Skeletal muscle satellite cell (primary cell): ENCODE data around the genes BCAR1 and KARS1.

GRCh38 chr16:73149444-73149679 lies 101.4 kb upstream of the ZFHX3 start:
- CAGE, long polyA plus RNA, result no peak

DNA sequence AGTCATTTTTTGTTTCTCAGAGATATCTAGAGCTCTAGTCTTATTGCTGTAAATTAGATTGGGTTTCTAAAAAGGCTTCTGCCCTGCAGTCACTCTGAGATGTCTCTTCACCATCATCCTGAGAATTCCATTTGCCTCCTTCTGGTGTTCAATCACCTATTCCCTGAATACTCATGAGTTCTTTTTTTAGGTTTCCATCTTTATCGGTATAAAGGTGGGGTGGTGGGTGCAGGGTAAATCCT lies 511.3 kb upstream of the PSMD7 start:
- CAGE, long polyA plus RNA, result no peak

GRCh38 chr16:74297408-74297807 lies 794 bp downstream of the PSMD7 start:
- CAGE, long polyA plus RNA, result no peak

DNA sequence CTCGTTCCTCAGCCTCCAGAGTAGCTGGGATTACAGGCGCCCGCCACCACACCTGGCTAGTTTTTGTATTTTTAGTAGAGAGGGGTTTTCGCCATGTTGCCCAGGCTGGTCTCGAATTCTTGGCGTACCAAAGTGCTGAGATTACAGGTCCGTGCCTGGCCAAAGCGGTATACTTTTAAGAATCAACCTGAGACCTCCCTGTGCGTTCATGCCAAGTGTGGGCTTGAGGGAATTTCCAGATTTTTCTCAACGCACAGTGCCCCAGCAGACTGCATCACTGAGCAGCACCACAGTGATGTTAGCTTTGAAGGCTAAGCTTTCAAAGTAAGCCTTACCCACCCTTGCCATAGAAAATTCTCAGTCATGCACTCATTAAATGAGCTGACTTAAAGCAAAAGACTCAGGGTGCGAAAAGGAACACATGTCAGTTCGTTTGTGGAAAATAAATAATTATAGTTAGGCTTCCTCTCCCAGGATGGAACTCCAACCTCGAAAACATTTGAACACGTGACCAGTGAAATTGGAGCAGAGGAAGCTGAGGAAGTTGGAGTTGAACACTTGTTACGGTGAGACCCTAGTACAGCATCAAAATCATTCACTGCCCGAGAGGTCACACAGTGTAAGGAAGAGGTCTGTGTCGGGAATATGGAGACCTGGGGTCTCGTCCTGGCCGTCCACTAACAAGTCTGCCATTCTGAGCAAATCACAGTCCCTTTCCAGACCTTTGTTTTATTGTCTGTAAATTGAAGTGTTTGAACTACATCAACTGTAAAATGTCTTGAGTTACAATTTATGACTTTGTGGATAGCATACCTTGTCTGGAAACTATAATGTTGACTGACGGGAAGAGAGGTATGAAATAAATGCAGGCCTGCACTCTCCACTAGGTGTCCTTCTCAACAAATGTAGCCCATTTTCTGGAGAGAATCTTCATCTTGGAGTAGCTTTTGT lies 7.5 kb downstream of the PSMD7 start:
- CAGE, long polyA plus RNA, result no peak

DNA sequence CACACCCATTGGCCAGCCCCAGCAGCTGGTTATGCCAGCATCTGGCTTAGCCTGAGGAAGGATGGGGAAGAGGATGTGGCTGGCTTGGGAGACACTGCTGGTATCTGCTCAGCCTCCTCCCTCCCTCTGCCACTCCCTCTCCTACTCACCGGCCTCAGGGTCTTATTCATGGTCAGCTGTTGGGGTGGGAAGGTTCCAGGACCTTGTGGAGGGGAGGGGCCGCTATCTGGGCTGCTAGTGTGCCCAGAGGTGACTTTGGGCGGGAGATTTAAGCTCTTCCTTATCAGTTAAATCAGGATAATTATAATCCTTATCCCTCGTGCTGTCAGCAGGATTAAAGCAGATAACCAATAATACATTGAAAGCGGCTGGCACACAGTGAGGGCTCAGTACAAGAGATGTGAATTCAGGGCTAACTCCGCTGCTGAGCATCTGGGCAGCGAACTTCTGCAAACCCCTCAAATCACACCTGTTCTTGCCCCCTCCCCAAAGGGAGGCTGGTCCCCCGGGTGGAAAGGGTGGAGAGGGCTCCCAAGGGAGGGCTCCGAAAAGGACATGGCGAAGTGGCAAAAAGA lies 36.1 kb upstream of the MLKL start:
- CAGE, long polyA plus RNA, result no peak

DNA sequence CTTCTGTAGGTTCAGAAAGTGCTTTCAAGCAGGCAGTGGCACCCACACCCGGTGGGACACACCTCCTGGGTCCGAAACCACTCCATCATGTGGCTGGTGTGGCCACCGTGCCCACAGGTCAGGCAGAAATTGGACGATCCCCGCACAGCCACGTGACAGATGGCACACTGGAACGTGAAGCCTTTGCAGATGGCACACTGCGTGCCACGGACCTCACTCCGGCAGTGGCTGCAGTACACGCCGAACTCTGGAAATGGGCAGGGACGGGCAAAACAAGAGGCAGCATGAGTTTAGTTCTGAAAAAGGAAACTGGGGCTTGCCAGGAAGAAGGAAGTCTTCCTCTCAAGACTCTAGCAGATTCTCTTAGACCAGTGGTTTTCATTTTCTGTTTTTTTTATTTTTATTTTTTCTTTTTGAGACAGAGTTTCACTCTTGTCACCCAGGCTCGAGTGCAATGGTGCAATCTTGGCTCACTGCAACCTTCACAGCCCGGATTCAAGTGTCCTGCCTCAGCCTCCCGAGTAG lies 99.6 kb upstream of the FA2H start:
- CAGE, long polyA plus RNA, result no peak

DNA sequence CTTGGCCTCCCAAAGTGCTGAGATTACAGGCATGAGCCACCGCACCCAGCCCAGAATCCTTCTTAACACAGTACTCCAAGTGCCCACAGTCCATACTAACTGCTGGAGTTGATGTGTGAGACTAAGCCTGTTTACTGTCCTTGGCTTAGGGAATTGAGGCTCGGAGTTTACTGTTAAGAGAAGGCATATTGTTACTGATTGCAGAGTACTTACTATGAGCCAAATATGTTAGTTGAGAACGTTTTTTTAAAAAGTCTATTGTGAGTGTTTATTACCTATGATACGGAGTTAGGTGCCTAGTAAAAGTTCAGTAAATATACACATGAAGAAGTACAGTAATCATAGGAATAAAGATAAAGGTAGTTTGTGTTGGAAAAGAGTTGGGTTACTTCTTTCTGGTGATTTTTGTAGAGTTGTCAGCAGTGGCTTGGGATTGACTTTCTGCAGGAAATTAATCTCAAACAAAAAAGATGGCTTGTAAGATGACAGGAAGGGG lies 25.3 kb downstream of the ZNRF1 start:
- CAGE, long polyA plus RNA, result no peak

DNA sequence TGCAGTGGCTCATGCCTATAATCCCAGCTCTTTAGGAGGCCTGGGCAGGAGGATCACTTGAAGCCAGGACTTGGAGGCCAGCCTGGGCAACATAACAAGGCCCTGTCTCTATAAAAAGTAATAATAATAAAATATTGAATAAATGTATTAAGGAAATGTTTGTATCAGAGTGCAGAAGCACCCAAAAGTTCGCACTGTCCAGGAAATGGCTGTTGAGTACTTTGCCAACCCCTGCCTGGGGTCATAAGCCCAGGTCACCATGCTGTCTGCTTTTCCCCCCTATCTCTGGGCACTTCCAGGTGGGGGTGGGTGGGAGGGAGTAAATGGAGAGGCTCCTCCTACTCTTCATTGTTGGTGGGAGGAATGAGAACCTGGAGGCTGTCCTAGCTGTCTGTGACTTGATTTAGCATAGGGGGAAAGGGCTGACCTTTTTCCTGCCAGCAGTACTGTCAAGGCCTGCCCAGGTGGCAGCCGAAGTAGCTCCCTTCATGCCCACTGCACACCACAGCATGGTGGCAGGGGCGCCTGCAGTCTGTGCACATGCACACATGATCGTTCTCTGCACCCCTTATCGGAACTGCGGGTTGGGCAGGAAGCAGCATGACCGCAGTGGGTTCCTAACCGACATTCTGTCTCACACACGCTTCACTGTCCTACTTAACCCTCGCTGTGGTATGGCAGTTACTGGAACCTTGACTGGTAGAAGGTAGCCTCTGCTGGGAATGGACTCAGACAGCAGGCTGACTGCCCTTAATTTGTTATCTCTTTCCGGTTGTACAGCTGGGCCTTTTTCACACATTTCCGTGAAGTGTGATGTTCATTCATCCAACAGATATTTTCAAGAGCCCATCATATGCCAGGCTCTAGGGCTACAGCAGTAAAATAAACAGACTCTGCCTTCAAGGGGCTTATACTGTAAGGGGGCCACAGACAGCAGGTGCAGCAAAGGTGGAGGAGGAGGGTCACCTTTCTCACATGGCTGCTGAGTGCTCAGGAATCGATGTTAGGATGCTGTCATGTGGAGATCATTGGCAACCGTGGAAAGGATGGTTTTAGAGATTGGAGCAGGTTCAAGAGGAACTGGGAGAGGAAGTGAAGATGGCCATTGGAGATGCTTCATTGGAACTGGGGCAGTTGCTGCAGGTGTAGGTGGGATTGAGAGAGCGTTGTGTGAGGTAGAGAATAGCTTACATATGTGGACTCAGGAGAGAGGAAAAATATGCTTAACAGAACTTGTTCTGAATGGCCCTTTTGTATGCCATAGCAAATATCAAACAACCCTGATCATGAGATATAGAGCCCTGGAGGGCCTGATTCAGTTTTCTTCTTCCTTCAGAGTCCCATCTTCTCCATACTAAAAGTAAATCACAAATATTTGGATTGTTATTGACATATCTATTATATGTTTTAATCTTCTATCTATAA lies 41.3 kb downstream of the LDHD start:
- CAGE, long polyA plus RNA, result no peak

DNA sequence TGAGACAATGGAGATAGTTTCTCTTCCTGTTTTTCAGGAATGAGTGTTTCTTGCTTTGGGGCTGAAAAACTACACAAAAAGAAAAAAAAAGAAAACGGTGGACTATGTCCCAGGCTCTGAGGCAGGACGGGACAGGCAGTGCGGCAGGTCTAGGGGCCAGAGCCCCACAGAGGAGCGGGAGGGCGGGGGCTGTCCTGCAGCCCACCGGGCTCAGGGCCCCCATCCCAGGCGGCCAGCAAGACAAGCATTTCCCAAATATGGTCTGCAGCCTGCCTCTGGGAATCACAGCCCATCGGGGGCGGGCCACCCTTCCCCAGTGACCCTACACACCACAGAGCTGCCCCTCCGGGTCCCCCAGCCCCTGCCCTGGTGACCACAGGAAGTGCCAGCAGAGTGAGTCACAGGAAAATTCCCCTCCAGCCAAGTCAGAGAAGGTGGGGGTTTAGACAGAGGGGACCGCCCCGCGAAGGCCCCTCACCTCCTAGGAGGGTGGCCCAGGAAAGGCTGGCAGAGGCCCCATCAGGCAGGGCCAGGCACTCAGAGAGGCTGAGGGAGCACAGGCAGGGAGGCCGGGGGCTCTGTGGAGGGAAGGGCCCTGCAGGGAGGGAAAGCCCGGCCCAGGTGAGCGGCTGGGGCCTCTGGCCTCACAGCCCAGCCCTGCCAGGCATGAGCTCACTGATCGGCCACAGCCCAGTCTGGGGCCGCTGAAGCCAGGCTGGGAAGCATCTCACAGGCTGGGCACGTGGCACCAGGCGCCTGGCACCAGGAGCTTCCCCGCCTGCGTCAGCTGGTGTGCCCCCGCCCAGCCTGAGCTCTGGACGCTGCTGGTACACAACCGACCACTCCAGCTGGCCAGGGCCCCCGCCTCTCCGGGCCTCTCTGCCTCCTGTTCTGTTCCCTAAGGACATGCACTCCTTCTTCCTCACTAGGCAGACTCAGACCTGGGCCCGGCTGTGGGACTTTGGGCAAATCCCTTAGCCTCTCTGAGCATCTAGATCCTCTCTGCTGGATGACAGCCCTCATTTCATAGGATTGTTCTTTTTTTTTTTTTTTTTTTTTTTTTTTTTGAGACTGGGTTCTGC lies 6.2 kb downstream of the BCAR1 start:
- CAGE, long polyA plus RNA, result no peak

DNA sequence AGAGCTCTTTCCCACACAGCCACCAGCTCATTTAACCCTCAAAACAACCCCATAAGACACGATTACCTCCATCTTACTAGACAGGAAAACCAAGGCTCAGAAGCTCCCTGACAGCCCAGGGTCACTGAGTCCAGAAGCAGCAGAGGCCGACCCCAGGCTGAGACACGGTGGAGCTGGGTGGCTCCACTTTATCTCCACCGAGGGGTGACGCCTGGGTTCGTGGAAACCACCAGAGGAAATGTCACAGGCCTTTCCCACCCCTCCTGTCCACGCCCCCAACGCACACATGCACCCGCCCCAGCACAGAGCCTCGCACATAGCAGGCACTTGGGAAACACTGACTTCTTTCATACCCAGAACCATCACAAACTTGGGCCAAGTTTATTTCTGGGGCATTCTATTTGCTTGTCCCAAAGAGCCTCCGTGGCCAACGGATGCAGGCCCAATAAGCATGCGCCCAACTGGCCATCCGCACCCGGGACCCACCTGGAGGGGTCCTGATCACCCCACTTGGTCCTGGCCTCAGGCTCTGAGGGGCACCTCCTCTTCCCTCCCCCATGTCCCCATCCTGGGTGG lies 3.3 kb downstream of the BCAR1 start:
- CAGE, long polyA plus RNA, result no peak

- CAGE, long polyA plus RNA, result no peak
Observed at GRCh38 chr16:75248633-75249646, 2.5 kb downstream of the BCAR1 start.

DNA sequence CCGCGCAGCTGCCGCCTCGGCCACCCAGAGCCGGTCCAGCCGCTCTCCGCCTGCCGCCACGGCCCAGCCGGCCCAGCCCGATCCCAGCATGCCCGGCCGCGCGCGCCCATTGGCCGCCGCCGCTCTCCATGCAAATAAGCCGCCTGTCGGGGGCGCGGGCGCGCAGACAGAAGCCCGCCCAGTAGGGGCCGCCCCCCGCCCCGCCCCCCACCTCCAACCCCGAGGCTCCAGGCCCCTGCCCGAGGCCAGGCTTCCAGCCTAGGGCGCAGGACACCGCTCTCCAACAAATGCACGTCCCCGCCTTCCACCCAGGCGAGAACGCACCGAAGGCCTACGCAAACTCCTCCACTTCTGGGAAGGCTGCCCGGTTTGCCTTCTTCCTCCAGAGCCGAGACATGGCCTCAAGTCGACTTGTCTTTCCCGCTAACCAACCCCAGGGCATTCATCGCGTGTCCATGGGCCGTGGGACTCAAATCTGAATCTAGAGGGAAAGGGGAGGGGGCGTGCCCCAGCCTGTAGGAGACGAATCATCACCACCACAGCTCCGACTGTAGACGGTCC lies at the start of gene BCAR1:
BCAR1 (minus strand) TSS at position 37 of the 561 bp plus-strand sequence.
- CAGE, long polyA plus RNA, result no peak

- CAGE, long polyA plus RNA, result no peak
Observed at GRCh38 chr16:75620149-75620934, 2.7 kb downstream of the ADAT1 start.

DNA sequence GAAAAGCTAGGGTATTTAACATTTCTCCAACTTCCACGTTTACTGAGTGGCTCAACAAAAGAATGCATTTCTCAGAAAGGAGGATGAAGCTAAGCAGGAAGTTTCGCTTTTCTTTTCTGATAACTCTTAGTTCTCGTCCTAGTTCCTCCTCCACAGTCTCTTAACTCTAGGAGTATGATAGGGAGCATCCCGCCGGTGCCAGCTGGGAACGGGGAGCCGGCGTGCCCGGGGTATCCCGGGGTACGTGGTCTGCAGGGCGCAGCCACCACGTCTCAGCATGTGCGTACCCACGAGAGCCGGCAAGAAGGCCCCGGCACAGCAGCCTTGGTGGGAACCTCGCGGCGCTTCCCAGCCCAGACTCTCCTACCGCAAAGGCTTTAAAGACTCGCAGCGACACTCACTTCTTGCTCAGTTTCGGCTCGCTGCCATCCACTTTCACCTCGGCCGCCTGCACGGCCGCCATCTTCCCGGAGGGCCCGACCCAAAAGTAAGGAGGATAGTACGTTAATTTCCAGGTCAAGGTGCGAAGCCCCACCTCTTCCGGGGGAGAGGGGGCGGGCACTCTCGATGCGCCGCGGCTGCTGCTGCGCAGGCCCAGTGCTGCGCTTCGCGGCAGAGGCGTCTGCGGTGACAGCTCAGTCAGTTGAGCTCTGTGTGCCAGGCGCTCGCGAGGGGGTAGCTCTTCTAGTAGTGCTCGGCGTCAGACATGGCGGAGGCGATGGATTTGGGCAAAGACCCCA lies at the start of gene KARS1:
KARS1 (minus strand) TSS at position 489 of the 740 bp plus-strand sequence.
- CAGE, long polyA plus RNA, result start-site peak on the minus strand centred at position 483 of the sequence, 31 bp wide, 449 and 451 reads in 2 replicates; start-site peak on the plus strand centred at position 642 of the sequence, 94 bp wide, 249 and 310 reads in 2 replicates

GRCh38 chr16:75655781-75656937 lies 8.6 kb downstream of the TERF2IP start:
- CAGE, long polyA plus RNA, result no peak

DNA sequence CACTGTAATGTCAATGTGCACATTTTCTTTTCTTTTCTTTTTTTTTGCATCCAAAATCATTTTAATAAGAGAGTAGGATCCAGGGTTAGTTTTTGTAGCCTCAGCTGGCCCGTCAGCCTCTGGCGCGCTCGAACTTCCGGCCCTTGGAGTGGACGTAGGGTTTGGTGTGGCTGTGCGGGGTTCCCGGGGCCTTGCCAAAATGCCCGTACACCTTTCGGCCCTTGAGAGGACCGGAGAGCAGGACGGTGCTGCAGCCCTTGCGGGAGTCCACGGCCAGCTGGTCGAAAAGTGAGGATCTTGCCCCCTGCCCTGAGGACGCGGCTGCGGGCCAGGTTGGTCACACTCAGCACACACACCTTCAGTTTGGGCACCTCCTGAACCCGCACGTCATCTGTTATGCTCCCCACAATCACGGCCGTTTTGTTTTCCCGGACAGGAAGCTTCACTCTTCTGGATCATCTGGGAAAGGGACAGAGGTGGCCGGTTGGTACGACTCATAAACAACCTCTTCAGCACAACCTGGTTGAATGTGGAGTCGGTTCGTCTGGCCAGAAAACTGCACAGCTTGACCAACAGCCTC lies 42.1 kb upstream of the CNTNAP4 start:
- CAGE, long polyA plus RNA, result no peak

DNA sequence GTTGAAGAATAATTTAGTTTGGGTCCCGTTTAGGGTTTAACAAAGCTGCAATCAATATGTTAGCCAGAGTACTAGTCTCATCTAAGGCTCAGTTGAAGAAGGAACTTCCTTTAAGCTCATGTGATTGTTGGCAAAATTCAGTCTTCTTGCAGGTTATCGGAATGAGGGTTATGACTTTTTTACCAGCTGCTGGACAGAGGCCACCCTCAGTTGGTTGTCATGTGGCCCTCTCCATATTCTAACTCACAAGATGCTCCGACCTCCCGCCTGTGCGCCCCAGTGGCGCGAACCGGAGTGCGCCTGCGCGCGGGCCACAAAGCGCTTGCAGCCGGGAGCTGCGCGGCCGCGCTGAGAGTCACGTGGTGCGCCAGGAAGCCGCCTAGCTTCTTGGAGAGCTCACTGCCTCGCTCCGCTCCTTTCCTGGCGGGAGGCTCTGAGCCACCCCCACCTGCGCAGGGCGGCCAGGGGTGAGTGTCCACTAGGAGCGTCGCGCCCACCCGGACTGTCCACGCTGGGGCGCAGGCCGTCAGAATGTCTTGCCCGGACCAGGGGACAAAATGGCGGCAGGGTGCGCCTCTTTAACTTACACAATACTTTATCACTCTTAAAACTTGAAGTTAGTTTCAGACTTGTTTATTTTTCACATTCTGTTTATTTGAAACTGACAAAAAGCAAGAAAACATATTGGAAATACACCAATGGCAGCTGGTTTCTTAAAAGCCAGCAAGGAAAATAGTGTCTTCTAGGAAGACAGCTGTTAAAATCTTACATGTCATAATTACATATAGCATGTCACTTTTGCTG lies 357.7 kb downstream of the CNTNAP4 start:
- CAGE, long polyA plus RNA, result no peak

DNA sequence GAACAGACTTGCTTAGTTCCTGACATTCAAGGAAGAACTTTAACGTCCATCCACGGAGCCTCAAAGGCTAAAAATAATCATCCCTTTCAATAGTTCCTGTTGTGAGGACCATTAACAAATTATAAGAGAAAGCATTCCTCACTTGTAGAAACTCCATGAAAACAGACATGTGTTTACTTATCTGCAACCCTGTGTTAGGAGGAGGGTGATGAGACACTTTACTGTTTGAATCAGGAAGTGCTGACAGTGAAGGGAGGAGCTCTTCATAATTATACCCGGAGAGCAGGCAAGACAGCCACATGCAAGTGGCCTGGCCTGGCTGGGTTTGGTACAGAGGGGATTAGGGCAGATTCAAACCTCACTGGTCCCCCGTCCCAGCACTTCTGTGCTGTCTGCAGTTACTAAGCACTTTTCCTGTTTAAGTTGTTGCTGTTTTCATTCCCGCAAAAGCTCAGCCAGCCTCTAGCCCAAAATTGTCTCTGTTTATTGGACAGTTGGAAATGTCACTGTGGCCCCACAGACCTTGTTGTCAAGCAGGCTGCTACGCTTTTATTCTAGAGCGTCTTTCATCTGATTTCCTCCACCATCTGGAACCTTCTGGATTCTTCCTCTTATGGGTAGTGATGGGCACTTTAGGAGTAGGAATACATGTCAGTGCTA lies 78.5 kb downstream of the WWOX start:
- CAGE, long polyA plus RNA, result no peak

DNA sequence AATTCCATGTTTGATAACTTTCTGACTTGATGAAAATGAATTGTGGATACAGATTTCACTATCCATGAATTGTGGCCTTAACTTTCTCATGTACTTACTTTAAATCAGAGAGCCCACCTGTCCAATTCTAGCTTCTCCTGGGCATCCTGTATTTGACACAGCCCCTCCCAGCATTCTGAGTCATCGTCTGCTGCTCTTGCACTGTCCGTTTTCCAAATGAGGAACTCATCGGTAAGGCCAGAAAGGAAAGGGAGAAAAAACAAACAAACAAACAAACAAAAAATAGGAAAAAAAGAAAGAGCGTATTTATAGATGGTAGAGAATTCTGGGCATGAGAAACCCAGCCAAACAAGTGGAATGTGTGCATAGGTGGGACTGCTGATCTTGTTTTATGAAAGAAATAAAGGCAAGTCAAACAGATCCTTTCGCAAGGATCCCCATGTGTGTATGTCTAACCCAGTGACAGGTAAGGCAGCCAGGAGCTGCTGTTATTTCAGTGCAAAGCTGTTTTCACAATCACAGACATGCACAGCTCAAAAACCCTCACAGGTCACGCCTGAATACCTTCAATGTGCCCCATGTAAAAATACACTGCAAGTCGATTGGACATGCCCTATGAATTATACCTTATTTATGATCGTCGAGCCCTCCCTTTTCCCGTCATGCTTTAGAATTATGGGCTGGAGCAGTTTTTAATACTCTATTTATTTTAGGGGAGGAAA lies 361.8 kb downstream of the WWOX start:
- CAGE, long polyA plus RNA, result no peak

- CAGE, long polyA plus RNA, result no peak
Observed at GRCh38 chr16:78609283-78610299, 510.1 kb downstream of the WWOX start.